ENCODE results near the genes H2BC12L and GATD3.

DNA sequence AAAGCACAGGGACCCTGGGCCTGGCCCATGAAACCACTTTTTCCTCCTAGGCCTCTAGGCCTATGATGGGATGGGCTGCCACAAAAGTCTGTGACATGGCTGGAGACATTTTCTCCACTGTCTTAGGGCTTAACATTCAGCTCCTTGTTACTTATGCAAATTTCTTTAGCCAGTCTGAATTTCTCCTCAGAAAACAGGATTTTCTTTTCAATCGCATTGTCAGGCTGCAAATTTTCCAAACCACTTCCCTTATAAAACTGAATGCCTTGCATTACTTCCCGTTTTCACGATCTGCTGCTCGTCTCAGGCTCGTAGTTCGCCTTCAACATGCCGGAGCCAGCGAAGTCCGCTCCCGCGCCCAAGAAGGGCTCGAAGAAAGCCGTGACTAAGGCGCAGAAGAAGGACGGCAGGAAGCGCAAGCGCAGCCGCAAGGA is at the start of gene H2BC12L:
H2BC12L (plus strand) TSS at position 271 of the 434 bp plus-strand sequence.
- PRO-cap, result no peak

DNA sequence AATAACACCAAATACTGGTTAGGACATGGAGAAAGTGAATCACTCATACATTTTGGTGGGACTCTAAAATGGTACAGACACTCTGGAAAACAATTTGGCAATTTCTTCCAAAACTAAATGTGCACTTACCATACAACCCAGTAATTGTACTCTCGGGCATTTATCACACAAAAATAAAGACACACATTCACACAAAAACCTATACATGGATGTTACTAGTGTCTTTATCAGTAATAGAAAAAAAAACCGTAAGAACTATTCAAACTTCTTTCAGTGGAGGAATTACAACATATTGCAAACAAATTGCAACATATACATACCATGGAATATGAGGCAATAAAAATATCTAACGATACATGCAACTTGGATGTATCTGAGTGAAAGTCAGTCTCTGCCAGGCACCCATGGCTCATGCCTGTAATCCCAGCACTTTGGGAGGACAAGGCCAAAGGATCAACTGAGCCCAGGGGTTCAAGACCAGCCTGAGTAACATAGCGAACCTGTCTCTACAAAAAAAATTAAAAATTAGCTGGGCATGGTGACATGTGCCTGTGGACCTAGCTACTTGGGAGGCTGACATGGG is 19.6 kb downstream of the HSF2BP start:
- PRO-cap, result no peak

DNA sequence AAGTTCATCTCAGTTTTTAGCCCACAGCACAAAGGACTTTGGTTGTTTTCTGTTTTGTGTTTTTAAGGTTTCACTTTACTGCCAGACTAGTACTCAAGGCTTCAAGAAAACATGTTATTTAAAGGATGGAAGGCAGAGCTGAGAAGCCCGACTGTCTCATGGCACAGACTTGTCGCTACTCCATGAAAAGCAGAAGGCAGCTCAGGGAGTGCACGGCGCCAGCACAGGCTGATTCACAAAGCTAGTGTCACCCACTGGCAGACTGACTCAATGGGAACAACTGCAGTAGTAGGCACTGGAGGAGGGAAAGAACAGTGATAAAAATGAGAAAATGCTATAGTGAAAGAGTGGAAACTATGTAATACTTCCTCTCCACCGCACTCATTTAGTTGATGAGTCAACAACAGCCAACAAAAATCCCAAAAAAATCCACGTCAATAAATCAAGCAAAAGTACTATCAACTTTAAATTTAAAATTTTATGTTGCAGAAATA is 14.7 kb downstream of the HSF2BP start:
- PRO-cap, result no peak

DNA sequence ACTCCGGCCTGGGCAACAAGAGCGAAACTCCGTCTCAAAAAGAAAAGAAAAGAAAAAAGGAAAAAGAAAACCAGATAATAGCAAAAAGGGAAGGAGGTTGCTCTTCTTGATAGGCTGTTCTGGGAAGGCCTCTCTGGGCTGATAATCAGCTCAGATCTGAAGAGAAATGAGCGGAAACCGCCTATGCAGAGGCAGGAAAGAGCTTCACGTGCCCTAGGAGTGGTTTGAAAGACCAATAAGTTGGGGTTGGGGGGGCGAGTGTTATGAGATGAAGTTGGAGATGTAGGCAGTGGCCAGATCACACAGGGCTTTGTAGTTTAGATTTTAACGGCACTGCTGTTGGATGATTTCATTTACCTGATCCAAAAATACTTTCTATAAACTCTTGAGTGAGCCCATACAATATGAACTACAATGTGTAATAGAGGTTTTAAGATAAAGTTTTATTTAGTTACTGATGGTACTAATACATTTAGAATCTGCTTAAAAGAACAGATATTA is 1.2 kb downstream of the RRP1B start:
- PRO-cap, result bidirectional peak, plus-strand start at position 266 of the sequence, minus-strand start at position 144 of the sequence

DNA sequence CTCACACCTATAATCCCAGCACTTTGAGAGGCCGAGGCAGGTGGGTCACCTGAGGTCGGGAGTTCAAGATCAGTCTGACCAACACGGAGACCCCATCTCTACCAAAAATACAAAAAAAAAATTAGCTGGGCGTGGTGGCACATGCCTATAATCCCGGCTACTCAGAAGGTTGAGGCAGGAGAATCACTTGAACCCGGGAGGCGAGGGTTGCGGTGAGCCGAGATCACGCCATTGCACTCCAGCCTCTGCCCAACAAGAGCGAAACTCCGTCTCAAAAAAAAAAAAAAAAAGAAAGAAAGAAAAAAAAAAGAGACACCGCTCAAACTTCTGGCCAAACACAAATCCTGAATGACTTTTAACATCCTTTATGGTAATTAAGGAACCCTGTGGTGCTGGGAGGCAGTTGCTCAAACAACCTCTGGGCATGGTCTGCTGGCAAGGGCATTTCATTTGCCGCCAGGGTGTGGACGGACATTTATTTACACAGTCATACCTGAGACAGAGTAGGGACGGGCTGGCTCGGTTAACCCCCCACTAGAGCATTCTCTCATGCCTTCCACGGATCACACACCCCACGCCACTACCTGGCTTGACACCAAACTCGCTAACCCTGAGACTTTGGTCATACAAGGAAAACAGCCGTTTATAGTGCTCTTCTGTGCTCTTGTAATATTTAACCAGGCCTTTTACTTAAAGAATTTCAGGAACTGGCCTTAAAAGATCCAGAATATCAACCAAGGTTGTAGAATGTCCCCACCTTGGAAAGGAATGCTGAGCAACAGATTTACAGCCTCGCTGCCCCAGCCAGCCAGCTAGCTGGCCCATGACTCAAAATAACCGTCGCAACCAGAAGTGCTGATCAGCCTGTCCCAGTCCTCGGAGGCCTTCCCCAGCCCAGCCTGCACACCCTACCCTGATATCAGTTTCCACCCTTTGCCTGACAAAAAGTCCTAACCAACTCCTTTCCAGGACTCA is 6.7 kb upstream of the PDXK start:
- PRO-cap, result no peak

GRCh38 chr21:43718803-43719070 is 192 bp upstream of the PDXK start:
- PRO-cap, result bidirectional peak, plus-strand start at chr21:43719177, minus-strand start at chr21:43719025

DNA sequence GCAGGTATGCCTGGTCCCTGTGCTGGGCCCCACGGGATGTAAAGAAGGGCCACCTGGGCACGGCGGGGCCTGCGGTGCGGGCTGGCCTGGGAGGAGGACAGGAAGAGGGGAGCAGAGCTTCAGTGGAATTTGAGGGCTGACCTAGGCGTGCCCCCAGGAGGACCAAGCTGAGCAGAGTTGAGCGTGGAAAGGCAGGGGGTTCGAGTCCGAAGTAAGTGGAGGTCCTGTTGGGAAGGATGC is 1.3 kb downstream of the PDXK start:
- PRO-cap, result no peak

- PRO-cap, result no peak
Measured at GRCh38 chr21:43734354-43734661, 15.4 kb downstream of the PDXK start.

- PRO-cap, result no peak
Measured at GRCh38 chr21:43759770-43760426, 16.2 kb downstream of the CSTB start.

DNA sequence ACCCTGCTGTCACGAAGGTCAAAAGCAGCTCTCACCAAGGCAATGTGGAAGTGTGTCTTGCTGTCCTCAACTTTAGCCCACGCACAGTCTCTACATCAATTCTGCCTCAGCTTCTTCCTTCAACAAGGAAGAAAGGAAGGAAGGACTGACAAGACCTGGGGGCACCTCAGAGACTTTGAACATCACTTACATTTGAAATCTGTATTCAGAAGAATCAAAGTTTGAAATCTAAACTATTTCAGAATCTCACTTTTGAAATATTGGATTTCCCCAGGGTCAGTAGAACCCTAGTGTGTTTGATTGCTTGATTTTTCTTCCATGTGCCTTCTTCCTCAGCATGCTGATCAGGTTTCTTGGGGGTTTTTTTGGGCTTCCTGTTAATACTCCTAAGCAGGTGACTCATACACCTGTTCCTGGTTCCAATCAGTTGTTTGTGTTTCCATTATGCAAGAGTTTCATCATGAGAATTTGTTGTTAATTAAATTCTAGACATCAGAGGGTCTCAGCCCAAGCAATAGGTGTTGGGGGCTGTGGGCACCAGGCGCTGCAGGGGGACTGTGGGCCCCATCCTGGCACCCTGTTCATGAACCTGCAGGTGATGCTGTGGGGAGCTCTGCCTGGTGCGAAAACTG is 6.6 kb upstream of the CSTB start:
- PRO-cap, result no peak

GRCh38 chr21:43893408-43894414 is 28.7 kb downstream of the AGPAT3 start:
- PRO-cap, result no peak

DNA sequence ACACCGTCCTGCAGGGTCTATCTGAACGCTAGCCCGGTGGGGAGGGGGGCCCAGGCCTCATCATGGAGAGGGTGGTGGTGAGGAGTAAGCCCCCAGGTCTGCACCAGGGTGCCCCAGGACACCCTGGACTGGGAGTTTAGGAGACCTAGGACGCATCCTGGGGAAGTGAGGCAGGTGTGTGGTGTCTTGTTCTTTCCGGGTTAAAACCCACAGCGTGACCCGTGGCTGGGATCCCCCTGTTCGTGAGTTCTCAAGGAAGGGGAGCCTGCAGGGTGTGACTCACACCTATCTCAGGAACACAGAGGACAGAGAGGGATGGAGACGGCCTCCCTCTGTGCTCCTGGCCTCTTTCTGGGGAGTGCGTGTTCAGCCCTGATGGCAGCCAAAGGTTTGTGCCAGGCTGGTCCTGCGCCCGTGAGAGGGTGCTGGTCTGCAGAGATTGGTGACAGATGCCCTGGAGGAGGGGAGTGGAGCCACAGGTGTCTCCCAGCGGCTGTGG is 44.9 kb downstream of the AGPAT3 start:
- PRO-cap, result no peak

- PRO-cap, result no peak
Measured at GRCh38 chr21:43913800-43914188, 48.8 kb downstream of the AGPAT3 start.

GRCh38 chr21:44010974-44011496 is 1.1 kb upstream of the TRAPPC10 start:
- PRO-cap, result no peak

DNA sequence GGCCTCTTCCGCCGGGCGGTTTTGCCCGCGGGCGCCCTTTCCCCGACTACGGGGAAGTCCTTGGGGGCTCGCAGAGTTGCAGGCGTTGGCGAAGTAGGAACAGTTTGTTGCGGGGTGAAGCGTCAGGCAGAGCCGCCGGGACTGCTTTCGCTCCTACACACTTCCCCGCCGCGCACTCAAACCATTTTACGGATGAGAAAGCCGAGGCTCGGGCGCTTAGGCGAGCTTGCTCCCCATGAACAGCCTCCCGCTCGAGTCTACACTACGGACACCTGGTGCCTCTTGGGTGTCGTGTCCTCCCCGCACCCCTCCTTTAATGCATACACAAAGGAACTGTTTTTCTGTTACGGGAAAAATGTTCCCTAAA is 799 bp downstream of the TRAPPC10 start:
- PRO-cap, result bidirectional peak, plus-strand start at position 185 of the sequence, minus-strand start at position 50 of the sequence

DNA sequence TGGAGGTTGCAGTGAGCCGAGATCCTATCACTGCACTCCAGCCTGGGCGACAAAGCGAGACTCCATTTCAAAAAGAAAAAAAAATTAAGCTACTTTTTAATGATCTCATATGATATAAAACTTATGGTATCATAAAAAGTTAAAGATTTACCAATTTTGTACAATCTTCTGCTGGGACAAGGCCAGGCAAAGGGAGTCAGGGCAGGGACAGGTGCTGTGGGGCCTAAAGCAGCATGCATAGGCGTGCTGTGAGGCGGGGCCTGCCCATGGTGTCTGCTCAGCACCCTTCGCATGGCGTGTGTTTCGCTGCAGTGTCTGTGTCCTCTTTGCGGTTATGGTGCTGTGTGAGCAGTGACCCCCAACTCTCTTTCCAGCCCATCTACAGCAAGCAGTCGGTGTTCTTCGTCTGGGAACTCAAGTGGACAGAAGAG is 13.5 kb upstream of the PWP2 start:
- PRO-cap, result no peak

DNA sequence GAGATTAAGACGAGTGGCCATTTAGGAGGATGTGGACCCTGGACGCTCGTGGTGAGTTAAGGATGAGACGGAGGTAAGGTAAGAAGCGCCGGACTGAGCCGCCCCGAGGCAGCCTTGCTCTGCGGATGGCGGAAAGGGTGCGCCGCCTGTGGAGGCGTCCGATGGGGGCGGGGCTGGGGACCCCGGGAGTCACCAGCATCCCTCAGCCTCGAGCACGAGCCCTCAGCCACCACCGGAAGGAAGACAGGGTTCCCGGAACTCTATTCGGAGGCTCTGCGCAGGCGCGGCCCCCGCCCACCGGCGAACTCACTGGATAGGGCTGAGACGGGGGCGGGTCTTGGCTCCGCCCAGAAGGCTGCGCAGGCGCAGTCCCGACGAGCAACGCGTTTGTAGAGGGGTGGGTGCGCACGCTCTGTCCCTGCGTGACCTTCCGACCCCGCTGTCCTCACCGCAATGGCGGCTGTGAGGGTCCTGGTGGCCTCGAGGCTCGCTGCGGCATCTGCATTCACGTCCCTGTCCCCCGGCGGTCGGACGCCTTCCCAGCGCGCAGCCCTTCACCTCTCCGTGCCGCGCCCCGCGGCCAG is at the start of gene GATD3:
GATD3 (plus strand) TSS at position 439 of the 584 bp plus-strand sequence.
- PRO-cap, result unidirectional peak, plus-strand start at position 442 of the sequence

DNA sequence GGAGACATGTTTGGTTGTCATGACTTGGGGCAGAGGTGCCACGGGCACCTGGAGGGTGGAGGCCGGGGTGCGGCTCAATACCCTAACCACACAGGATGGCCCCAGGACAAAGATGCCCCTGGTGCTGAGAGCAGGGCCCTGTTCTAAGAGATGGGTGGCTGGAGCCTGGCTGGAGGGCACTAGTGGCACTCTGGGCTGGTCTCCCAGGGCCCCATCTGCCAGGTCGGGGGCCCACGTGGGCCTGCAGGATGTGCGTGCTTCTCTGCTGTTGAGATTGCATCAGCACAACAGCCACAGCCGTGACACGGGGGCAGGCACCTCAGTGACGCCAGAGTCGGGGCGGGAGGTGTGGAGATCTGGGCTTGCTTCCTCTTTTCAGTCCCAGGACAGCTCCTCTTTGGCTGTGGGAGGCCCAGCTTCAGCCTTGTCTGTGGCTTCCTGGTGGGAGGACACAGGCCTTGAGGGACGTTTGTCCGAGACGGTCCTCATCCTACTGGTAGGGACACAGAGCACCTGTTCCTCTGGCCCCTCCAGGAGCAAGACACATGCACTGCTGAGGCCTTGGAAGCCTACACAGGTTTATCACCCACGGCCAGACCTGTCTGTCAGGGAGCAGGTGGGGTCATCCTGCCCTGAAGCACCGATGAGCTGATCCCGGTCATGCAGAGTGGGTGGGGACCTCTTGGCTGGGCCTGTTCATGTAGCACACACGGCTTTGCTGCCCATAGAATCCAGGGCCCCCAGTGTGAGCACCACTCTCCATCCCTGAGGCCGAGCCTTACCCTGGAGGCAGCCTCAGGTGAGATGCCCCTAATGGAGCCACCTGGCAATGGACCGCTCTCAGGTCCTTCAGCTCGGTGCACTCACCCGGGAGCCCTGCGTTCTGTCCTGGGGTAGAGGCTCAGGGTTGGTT is 44.4 kb downstream of the ICOSLG start:
- PRO-cap, result no peak

DNA sequence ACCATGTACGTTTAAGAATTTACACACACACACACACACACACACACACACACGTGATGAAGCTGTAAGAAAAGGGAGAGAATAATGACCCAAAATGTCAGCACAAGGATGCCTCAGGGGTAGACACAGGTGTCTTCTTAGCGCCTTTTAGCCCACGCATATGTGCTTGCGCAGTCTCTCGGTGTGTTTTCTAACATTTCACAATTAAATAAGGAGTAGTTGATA is 764 bp upstream of the PFKL start:
- PRO-cap, result no peak

DNA sequence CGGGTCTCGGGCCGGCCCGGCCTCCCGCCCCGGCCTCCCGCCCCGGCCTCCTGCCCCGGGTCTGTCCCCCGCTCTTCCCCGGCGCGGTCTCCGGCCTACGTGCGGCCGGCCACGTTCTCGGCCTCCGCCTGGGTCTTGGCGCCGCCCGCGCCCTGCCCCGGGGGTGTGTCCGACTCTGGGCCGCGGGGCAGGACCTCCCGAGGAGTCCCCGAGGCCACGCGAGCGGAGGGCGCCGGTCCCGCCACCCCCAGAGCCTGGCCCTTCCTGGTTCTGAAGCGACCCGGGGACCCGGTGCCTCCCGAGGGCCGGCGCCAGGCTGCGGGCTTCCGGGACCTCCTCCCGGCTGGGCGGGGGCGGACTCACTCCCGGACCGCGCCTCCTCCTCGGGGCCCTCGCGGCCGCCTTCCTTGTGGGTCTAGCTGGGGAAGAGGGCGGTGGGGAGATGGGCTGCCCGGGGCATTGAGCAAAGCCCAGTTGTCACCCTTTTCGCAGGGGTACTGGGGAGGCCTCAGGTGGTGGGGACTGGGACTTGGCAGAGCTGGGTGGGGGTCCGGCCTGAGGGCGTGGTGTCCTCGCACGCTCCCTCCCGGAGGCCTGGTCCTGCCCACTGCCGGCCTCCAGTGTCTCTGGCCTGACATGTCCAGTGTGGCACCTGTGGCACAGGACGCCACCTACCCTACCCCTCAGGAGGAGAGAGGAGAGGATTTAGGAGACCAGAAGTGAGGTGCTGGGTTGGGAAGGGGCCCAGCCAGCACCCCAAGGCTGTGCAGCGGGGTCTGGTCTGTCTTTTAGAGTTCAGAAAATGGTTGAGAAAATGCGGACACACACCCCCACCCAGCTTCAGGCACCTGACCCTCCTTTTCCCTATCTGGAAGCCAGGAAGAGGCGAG is 673 bp downstream of the PFKL start:
- PRO-cap, result unidirectional peak, minus-strand start at position 272 of the sequence; unidirectional peak, minus-strand start at position 326 of the sequence

All from endothelial cell (in vitro differentiated cells).